HTR-8/SVneo (cell line): ENCODE data around the genes H1-3, BTN2A2 and H4C9.

DNA sequence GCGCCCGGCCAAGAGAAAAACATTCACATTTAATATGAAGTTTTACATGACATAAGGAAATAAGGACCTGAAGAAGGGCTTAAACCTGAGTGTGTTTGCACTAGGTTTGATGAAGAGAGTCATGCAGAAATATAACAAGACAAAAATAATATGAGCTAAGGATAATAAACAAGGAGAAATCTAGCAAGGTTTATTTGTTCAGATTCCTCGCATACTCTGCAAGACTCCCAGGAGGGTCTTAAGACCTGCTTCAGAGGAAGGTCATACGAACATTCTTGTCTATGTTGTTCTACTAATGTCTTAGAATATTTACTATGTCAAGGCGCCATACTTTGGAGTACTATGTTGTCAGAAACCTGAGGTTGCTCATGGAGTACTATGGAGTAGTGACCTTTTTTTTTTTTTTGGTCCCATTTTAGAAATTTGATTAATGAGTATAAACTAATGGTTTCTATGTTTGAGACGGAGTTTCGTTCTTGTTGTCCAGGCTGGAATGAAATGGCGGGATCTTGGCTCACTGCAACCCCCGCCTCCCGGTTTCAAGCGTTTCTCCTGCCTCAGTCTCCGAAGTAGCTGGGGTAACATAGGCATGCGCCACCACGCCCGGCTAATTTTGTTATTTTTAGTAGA, 2.0 kb downstream of the H2BC8 start:
- RRBS: no CpG with 5 or more reads among the region's 15 CpGs

DNA sequence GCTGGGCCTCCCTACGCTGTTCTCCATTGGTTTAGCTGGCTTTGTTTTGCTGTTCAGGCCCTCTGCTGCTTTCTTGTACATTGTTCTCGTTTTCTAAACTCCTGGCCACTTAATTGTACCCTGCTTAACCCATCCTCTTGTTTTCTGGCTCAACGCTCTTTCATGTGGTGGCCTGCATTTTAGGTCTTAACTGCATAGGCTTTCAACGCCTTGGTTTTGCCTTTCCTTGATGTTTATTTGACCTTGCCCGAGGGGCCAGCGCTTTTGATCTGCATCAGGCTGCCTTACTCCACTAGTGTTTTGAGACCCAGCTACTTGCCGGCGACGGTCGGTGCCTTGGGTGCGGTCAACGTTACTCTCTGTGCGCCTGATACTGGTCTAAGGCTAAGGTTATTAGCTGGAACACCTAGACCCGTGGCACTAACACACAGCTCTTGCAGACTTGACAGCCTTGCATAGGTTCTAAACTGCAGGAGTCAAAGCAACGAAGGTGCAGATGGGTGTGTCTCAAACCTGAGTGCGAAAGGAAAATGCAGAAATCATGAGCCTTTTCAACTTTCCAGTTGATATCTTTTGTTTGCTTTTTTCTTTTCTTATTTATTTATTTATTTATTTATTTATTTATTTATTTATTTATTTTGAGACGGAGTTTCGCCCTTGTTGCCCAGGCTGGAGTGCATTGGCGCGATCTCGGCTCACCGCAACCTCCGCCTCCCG, 992 bp downstream of the H3C6 start:
- RRBS: no CpG with 5 or more reads among the region's 24 CpGs

GRCh38 chr6:26234479-26235316, at the start of gene H1-3:
TSS of gene H1-3 (minus strand) at chr6:26234987.
- RRBS: no CpG with 5 or more reads among the region's 35 CpGs

- RRBS: no CpG with 5 or more reads among the region's 9 CpGs
Measured at GRCh38 chr6:26250831-26251136, 349 bp upstream of the H3C7 start.

DNA sequence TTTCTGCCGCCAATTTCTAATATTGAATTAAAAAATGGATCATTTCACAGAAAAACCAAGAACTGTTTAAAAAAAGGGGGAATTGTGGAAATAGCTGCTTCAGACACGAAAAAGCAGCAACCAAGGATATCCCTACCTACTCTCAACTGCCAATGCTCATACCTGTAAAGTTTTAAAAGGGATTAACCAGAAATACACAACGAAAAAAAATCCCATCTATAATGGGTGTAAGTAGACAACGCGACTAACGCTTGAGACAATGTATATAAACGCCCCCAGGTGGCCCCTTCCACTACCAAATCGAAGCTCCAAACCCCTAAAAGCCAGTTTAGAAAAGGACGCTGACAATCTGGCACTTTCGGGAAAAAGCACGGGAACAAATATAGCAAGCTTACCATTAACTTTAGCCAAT, 781 bp downstream of the H3C8 start:
- RRBS: no CpG with 5 or more reads among the region's 11 CpGs

DNA sequence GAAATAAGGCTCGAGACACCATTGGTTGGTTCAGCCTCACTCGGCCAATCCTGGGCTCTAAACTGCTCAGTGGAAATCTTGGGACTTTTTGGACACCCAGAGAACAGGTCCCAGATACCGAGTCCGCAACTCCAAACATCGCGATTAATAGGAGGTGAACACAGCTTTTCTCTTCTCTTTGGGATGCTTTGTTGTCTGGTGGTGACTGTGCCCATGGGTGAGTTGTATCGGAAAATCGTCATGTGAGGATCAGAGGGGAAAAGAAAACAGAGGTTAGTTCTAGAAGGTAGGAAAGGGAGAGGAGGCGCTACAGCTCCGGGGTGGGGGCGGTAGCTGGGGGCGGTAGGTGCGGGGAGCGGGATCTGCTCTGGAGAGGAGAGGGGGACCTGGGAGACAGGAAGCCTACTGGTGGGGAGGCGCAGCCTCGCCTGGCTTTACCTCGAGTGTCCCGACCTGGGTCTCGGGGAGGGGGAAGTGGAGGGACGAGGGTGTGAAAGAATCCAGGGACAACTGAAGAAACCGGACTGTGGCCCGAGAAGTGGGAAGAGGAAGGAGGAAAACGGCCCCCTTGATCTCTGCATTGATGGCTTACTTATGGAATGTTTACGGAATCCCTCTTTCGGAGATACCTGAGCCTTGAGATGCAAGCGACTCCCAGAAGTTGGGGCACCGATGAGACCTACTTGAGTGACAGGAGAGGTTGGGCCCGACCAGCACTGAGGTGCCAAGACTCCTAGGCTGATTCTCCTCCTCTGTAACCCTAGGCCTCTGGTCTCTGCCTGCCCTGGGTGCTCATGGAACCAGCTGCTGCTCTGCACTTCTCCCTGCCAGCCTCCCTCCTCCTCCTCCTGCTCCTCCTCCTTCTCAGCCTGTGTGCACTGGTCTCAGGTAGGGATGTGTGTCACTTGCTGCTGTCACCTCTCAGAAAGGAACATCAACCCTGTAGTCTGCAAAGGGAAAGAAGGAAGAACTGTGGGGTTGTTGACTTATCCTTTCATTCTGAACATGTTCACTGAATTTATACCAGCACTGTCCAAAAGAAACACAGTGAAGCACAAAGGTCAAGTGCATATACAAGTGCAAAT, at the start of gene BTN2A2:
BTN2A2 (plus strand) TSS at position 81 of the 1,085 bp plus-strand sequence.
- RRBS: no CpG with 5 or more reads among the region's 28 CpGs

DNA sequence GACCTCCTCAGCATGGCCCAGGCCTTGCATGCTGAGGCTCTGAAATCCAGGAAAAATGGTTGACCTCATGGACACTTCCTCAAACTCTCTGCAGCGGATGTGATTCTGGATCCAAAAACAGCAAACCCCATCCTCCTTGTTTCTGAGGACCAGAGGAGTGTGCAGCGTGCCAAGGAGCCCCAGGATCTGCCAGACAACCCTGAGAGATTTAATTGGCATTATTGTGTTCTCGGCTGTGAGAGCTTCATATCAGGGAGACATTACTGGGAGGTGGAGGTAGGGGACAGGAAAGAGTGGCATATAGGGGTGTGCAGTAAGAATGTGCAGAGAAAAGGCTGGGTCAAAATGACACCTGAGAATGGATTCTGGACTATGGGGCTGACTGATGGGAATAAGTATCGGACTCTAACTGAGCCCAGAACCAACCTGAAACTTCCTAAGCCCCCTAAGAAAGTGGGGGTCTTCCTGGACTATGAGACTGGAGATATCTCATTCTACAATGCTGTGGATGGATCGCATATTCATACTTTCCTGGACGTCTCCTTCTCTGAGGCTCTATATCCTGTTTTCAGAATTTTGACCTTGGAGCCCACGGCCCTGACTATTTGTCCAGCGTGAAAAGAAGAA, 11.1 kb downstream of the BTN3A1 start:
- RRBS: no CpG with 5 or more reads among the region's 8 CpGs

- RRBS: no CpG with 5 or more reads among the region's 7 CpGs
Measured at GRCh38 chr6:26445452-26446196, 5.3 kb downstream of the BTN3A3 start.

- RRBS: no CpG with 5 or more reads among the region's 11 CpGs
Measured at GRCh38 chr6:26462984-26463600, 5.3 kb downstream of the BTN2A1 start.

GRCh38 chr6:26520900-26521436, 17.2 kb upstream of the HMGN4 start:
- RRBS: no CpG with 5 or more reads among the region's 39 CpGs

- RRBS: no CpG with 5 or more reads among the region's 8 CpGs
Measured at GRCh38 chr6:26522489-26522752, 15.7 kb upstream of the HMGN4 start.

DNA sequence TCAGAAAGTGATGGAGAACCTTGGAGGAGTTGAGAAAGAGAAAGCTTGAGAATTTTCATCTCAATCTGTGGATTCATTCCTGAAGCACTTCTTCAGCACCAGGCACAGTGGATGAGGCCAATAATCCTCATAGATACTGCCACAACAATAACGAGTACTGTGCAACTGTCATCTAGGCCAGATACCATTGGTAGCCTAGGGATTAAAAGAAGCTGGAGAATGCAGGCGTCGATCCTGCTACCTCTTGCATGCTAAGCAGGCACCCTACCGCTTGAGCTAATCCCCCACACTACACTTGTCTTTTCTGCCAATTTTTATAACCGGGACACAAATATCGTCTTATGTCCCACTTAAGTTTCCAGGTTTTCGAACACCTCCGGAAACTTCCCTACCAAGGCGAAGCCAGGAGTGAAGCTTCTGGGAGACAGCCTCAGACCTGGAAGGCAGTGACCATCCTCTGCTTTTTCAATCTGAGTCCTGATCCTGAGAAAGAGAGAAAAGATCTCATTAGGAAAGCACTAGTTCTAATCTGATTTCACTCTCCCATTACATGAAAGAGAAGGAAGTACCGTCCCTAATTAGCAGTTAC, 90.2 kb upstream of the ZNF322 start:
- RRBS: no CpG with 5 or more reads among the region's 10 CpGs

- RRBS: no CpG with 5 or more reads among the region's 73 CpGs
Measured at GRCh38 chr6:26956280-26957265, 176.0 kb downstream of the H2BC11 start.

- RRBS: no CpG with 5 or more reads among the region's 5 CpGs
Measured at GRCh38 chr6:27139081-27139349, at the start of gene H4C9. TSS of gene H4C9 (plus strand) at chr6:27139282.

- RRBS: under 1% methylated on average over 8 of the region's 55 CpGs
Measured at GRCh38 chr6:27177017-27178244, 30.5 kb downstream of the H2AC12 start.

DNA sequence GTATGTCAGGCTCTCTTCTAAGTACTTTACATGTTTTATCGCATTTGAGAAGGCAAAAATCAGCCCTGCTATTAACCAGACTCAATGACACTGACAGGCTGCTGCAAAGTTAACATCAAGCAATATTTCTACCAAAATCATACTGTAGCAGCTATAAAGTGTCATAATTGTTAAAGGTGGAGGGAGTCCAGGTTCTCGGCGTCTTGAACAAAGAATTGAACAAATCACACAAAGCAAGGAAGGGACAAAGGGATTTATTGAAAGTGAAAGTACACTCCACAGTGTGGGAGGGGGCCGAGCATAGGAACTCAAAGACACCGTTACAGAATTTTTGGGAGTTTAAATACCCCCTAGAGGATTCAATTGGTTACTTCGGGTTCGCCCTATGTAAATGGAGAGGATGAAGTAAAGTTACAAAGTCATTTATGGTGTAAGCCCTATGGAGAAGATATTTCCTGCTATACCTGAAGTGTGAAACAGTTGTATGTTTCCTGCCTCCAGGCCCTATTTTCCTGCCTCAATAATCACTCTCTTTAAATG, 12.9 kb upstream of the ZNF391 start:
- RRBS: no CpG with 5 or more reads among the region's 7 CpGs

DNA sequence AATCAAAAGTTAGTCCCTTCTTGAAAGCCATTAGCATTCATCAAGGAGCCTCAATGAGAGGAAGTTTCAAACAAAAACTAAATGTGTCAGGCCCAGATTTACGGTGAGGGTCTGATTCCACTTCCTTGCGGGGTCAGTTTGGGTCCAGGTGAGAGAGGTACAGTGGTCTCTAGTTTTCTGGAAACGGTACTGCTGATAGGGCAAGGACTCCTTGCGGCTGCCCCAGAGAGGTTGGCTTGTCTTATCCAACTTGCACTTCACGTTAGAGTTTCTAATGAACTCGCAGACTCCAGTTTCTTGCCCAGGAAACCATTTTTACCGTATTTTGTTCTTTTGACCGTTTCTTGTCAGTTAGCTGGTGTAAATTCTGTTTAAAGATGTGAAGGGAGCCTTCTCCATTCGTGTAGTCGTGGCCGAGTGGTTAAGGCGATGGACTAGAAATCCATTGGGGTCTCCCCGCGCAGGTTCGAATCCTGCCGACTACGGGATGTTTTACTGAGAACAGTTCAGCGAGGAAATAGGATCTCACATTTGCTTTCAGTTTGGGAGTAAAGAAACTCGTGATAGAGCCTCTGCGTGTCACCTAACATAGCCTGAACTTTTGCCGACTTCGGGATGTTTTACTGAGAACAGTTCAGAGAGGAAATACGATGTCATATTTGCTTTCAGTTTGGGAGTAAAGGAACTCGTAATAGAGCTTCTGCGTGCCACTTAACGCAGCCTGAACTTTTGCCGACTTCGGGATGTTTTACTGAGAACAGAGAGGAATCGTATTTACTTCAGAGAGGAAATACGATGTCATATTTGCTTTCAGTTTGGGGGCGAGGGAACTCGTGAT, 5.7 kb upstream of the ZNF184 start:
- RRBS: no CpG with 5 or more reads among the region's 32 CpGs

GRCh38 chr6:27479247-27479743, 6.4 kb upstream of the ZNF184 start:
- RRBS: no CpG with 5 or more reads among the region's 28 CpGs

- RRBS: no CpG with 5 or more reads among the region's 1 CpG
Measured at GRCh38 chr6:27479744-27479850, 6.7 kb upstream of the ZNF184 start.

- RRBS: no CpG with 5 or more reads among the region's 30 CpGs
Measured at GRCh38 chr6:27582950-27583601, 110.2 kb upstream of the ZNF184 start.